Cerebellum (tissue), 5 donors: ENCODE measurements around the genes ADPGK and CD276.

DNA sequence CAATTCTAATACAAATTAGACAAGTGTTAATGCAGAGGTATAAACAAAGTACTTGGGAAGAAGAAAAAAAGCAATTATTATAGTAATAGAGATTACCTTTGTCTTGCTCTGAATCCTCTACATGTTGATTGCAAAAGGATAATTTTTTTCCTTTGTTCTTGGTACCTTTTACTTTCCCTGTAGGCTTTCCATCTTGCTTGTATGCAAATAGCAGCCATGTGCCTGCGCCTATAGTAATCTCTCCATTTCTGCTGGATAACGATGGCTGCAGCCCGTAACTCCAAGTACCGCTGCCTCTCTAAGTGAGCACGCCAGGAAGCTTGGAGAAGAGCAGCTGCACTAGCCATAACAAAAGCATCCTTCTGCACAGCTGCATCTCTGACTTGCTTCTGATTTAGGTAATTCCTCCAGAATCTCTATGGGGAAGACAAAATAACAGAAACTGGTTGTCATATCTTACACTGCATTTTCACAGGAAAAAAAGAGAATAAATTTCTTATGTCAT, 89.3 kb downstream of the NR2E3 start:
- PRO-cap, 3 experiments, result no peak in any of the 3 experiments
- RAMPAGE, long total RNA, result no peak

- PRO-cap, 3 experiments, result no peak in any of the 3 experiments
- RAMPAGE, long total RNA, result no peak
Measured at GRCh38 chr15:72086372-72086721, 31.6 kb downstream of the MYO9A start.

- PRO-cap, 3 experiments, result no peak in any of the 3 experiments
- RAMPAGE, long total RNA, result no peak
Measured at GRCh38 chr15:72169304-72169901, 28.2 kb downstream of the GRAMD2A start.

GRCh38 chr15:72198624-72198902, 976 bp upstream of the GRAMD2A start:
- PRO-cap, 3 experiments, result no peak in any of the 3 experiments
- RAMPAGE, long total RNA, result no peak

DNA sequence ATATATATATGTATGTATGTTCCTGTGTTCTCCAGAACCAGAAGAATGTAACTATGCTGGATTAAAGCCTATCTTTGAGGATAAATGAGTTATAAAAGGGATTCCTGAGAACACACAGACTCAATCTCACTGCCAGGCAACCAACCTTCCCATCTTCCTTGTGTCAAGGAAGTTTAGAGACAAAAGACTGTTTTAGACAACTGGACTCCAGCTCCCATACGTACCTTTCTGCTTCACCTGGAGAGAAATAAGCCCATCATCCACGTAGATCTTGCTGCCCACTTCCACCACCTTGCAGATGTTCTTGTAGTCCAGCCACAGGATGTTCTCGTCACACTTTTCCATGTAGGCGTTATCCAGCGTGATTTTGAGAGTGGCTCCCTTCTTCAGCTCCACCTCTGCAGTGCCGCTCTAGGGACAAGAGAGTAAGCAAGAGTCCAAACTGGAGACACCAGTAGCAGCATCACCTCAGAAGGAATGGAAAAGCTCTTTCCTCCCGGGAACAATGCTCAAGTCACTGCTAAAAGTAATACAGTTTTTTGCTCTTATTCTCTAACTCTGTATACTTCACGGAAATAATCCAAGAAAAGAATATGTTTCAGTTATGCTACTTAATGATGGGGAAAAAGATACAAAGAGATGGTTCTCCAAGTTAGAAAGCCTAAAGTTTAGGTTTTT, 12.0 kb upstream of the GRAMD2A start:
- PRO-cap, 3 experiments, result no peak in any of the 3 experiments
- RAMPAGE, long total RNA, result no peak

GRCh38 chr15:72229649-72230017, 1.4 kb downstream of the PKM start:
- PRO-cap, 3 experiments, result no peak in any of the 3 experiments
- RAMPAGE, long total RNA, result no peak

DNA sequence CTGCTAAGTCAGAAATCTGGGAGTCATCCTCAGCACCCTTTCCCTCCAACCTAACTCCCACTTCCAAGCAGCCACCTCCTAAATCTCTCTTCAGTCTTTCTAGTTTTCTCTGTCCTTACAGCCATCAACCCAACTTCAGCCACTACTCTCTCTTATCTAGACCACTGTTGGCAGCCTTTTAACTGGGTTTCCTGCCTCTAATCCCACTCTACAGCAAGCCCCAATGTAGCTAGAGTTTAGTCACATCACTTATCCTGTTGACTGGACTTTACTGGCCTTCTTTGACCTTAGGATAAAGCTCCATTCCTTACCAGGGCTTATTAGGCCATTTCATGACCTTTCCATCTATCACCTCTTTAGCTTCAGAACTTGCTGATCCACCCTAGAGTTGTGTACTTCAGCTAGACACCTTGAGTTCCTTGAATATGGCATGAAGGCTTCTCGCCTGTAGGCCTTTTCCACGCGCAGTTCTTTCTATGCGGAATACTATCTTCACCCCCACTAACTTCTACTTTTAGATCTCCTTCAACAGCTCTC, 8.4 kb downstream of the HEXA start:
- PRO-cap, 3 experiments, result no peak in any of the 3 experiments
- RAMPAGE, long total RNA, result no peak

DNA sequence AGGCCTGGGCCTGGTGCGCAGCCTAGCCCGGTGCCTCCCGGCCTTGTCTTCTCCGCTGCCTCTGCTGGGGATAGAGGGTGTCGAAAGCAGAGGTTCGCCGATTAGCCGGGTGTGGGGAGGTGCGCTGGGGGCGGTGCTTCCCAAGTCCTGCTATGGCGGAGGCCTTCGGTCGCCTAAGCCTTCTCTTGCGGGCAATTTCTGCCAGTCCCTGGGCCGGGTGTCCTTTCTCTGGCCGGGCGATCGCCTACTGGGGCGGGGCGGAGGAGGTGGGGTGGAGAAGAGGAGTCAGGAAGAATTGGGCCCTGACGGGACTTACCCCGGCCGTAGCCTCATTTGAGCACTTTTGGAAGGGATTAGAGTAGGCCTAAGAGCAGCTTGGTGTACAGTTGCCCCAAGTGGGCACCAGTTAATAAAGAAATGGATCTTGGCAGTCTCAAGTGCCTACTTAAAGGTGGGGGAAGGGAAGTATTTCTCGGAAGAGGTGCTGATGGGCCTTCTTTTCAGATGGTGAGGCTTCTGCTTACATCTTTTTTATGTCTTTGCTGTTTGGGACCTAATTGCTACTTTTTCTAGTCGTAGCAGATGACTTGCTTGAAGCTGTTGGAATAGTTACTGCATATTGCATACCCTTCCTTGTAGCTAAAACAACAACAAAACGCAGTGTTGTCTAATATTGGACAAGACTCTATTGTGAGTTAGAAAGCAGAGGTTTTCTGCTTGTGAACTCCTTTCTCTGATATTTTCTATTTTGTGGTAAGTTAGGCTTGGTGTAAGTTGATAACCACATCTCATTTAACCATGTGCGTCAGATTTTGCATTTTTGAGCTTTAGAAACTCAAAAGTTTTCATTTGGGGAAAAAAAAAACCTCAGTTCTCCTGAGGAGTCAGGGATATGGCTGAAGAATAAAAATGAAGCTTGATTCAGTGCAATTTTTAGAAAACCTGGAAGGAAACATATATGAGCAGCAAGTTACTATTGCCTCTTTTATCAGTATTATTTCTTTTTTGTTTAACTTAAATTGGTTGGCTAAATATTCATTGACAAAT, 1.3 kb downstream of the ARIH1 start:
- PRO-cap, 3 experiments, result peak in 3 of 3 experiments; most common minus-strand start position 66 of the sequence (in 3)
- RAMPAGE, long total RNA, result no peak

DNA sequence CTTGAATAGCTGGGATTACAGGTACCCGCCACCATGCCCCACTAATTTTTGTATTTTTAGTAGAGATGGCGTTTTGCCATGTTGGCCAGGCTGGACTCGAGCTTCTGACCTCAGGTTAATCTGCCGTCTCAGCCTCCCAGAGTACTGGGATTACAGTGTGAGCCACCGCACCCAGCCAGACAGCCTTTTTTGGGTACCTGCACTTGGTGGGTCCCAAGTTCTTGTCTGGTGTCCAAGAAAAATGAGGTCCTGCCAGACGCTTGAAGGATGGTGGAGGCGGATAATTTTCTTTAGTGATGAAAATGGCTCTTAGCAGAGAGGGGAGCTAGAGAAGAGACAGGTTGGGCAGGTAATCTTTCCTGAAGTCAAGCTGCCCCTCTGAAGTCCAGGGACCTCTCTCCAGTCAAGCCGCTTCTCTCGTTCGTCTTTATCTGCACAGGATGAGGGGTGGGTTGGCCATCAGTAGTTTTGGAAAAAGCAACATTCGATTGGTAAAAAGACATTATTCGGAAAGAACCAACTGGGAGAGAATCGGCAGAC, 30.1 kb downstream of the ARIH1 start:
- PRO-cap, 3 experiments, result no peak in any of the 3 experiments
- RAMPAGE, long total RNA, result no peak

GRCh38 chr15:72523380-72523764, 49.2 kb downstream of the ARIH1 start:
- PRO-cap, 3 experiments, result no peak in any of the 3 experiments
- RAMPAGE, long total RNA, result no peak

- PRO-cap, 3 experiments, result no peak in any of the 3 experiments
- RAMPAGE, long total RNA, result no peak
Measured at GRCh38 chr15:72550769-72551541, 76.8 kb downstream of the ARIH1 start.

DNA sequence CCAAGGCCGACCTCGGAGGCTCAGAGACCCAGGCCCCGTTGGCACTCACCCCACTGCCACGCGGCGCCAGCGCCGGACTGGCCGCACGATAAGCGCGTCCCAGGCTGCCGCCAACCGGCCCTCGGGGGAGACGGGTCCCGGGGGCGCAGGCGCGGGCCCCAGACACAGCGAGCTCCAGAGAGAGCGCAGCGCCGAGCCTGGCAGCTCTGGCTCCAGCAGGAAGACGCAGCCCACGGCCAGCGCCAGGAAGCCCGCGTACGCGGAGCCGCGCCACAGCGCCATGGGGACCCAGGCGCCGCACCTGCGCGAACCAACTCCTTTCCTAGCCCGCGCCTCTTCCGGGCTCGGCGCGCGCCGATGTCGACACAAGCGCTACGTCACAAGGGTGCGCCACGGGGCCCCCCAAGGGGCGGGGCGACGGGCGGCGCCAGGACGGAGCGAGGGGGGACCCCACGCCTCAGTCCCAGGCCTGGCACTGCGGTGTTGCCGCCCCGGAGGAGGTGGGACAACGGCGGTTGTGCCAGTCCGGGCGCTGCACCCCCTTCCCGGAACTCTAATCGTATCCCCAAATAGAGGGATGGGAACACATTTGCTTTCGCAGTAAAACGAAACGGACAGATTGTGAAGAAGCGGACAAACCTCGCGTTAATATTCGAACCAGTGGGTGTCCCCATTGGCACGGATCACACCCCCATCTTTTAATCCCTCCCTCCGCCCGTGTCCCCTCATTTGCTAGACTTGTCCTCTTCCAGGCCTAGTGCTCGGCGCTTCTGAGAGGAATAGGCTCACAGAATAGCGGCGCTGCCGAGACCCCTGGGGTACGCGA, at the start of gene ADPGK:
TSS of gene ADPGK (minus strand) at position 349 of the 826 bp plus-strand sequence.
- PRO-cap, 3 experiments, result peak in 3 of 3 experiments; most common plus-strand start position 417 of the sequence (in 2); most common minus-strand start position 340 of the sequence (in 2)
- RAMPAGE, long total RNA, result no peak

DNA sequence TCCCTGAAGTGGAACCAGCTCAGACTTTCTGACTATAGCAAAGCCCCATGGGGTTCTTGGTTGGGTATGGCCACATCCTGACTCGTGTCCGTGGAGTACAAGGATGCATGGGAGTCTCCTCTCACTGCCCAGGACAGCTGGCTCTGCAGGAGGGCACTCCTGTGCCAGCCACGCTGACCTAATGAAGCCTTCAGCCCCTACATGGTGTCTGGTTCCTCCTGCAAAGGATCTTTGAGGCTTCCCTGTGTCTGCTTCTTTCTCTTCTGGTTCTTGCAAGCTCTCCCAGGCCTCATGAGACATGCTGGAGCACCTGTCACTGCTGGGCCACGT, 90.0 kb upstream of the ADPGK start:
- PRO-cap, 3 experiments, result no peak in any of the 3 experiments
- RAMPAGE, long total RNA, result no peak

DNA sequence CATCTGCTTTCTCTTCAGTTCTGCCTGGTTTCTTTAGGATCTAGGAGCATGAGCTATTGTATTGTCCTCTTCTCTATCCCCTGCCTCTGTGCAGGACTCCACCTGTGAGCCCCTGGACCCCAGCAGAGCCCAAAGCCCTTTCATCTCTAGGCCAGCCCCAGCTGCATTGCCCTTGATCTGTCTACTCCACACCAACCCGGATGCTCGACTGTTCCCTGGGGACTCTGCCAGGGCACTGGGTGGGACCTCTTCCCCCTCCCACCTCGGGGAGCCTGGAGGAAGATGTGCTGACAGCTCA, 5.7 kb upstream of the HCN4 start:
- PRO-cap, 3 experiments, result no peak in any of the 3 experiments
- RAMPAGE, long total RNA, result no peak

DNA sequence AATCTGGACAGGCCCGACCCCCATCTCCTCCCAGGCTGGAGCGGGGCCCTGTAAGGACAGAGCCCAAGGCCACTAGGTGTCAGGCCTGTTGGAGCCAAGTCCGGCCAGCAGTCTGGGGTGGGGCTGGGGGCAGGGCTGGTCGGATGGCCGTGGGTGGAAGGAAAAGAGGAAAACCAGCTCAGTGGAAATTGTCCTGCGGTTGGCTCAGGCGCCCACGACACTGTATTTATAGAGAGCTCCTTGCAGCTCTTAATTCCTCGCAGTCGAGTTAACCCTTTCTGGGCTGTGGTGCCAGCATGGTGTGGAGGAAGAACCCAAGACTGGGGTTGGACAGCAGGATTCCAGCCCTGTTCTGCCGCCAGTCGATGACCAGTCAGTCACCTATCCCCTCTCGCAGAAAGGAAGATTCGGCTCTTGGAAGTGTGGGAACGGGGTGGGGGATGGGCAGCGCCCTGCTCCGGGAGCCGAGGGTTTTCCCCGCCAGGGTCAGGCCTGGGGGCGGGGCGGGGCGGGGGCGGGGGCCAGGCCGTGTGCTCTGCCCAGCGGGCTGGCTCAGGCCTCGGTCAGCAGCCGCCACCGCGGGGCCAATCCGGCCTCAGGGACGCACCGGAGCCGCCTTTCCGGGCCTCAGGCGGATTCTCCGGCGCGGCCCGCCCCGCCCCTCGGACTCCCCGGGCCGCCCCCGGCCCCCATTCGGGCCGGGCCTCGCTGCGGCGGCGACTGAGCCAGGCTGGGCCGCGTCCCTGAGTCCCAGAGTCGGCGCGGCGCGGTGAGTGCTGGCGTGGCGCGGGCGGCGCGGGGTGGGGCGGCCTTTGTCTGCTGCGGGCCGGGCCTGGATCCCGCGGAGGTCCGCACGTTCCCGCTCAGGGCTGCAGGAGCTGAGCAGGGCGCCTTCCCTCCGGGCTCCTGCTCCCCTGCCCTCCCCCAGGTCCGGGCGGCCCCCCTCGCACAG, at the start of gene CD276:
TSS of gene CD276 (plus strand) at position 692 of the 952 bp plus-strand sequence.
- PRO-cap, 3 experiments, result peak in 1 of 3 experiments; most common plus-strand start position 566 of the sequence (in 1); most common minus-strand start position 221 of the sequence (in 1)
- RAMPAGE, long total RNA, result no peak

DNA sequence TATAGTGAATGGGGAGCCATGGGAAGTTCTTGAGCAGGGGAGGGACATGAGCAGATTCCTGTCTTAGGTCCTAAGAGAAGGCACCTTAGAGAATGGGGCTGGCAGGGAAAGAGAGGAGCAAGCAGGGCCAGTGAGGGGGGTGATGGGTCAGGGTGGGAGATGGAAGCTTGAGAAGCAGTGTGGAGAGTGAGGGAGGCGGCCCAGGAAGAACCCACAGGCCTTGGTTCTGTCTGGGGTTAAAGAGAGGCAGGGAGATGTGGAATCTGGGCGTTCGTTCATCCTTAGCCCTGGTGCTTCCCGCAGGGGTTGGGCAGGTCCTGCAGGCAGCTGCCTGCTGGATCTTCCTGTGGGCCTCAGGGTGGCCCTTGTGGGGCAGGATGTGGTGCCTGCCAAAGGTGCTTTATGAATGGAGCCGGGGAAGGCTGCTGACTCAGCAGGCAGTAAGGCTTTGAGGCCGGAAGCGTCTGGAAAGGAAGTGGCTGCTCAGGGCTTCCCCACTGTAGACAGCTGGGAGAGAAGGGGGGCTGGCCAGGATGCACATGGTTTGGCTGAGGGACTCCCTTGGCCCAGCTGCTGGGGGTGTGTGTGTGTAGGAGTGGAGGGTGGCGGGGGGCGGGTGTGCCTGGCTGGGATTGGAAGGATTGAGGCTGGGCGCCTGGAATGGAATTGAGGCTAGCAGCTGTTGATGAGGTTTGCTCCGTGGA, 12.7 kb downstream of the CD276 start:
- PRO-cap, 3 experiments, result no peak in any of the 3 experiments
- RAMPAGE, long total RNA, result no peak

GRCh38 chr15:73708642-73709066, 24.5 kb downstream of the CD276 start:
- PRO-cap, 3 experiments, result no peak in any of the 3 experiments
- RAMPAGE, long total RNA, result no peak

GRCh38 chr15:73987848-73988452, 4.1 kb downstream of the STOML1 start:
- PRO-cap, 3 experiments, result no peak in any of the 3 experiments
- RAMPAGE, long total RNA, result no peak

- PRO-cap, 3 experiments, result no peak in any of the 3 experiments
- RAMPAGE, long total RNA, result no peak
Measured at GRCh38 chr15:74034607-74035192, 40.2 kb downstream of the PML start.

- PRO-cap, 3 experiments, result no peak in any of the 3 experiments
- RAMPAGE, long total RNA, result no peak
Measured at GRCh38 chr15:74136935-74137603, 6.7 kb downstream of the ISLR2 start.